ENCODE measurements around the gene RAPGEF5.

DNA sequence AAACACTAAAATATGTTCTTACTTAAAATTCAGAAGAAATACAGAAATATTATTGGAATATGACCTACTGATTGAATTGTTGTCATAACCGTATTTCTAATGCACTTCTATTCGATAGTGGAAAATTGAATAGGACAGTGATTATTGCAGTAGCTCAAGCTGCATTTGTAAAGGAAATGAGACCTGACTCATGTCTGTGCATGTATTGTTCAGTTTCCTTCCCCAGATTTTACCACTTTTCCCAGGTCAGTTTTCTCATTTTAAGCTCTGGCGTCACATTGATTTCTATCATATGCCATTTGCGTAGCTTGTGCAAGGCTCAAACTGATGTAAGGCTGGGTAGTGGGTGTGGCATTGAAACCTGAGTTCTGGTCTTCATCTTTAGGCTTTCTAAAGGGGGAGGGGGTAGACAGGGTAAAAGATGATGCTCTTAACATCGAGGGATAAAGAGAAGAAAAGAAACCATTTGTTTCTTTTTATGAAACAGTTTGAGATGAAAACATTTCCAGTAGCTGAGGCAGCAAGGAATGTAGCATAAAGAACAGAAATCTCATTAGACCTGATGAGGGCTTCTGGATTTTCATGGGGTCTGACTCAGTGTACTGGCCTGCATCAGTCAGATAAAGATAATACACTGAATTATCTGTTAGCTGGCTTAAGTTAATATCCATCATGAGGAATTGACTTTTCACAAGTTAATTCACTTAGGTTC is 182.2 kb upstream of the CDCA7L start:
- RRBS: no CpG with 5 or more reads among the region's 5 CpGs

- RRBS: no CpG with 5 or more reads among the region's 29 CpGs
Observed at GRCh38 chr7:22192995-22194205, 163.6 kb downstream of the RAPGEF5 start.

DNA sequence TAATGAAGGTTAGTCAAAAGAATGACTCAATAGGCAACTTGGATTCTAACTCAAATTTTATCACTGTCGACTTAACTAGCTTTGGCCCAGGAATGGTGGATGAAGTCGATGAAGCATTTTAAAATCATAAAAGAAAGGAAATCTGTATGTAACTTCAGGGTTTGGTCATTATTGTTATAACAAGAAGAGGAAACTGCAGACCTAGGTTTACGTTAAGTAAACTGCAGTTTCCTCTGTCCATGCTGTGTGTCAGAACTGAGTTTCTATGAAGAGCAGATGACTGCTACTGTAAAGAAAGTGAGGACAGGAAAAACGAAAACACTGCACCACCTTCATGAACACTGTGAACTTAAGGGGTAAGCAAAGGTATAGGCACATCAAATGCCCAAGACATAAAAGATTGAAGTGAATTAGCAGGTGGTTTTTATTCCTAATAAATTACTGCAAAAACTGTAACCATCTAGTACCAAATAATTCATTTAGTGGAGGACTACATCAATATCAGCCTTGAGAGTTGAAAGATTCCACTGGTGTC is 139.8 kb downstream of the RAPGEF5 start:
- RRBS: no CpG with 5 or more reads among the region's 4 CpGs

DNA sequence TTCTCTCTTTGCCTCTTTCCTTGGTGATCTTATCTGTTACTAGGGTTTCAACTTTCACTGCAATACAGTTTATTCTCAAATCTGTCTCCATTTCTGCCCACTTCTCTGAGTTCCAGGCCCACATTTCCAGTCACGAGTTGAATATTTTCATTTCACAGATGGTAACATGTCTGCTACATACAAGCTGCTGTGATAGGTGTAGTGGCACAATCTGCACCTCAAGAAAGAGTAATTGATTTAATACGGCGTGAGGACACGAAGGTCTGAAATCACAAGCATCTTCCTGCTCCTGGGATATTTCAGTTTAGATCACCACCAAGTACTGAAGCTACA is 120.8 kb downstream of the RAPGEF5 start:
- RRBS: no CpG with 5 or more reads among the region's 4 CpGs

- RRBS: 1% methylated on average over 46 of the region's 108 CpGs
Observed at GRCh38 chr7:22356763-22357702, at the start of gene RAPGEF5. Gene RAPGEF5 (minus strand): TSS chr7:22357154.

GRCh38 chr7:22364812-22365199 is 7.9 kb upstream of the RAPGEF5 start:
- RRBS: no CpG with 5 or more reads among the region's 4 CpGs

DNA sequence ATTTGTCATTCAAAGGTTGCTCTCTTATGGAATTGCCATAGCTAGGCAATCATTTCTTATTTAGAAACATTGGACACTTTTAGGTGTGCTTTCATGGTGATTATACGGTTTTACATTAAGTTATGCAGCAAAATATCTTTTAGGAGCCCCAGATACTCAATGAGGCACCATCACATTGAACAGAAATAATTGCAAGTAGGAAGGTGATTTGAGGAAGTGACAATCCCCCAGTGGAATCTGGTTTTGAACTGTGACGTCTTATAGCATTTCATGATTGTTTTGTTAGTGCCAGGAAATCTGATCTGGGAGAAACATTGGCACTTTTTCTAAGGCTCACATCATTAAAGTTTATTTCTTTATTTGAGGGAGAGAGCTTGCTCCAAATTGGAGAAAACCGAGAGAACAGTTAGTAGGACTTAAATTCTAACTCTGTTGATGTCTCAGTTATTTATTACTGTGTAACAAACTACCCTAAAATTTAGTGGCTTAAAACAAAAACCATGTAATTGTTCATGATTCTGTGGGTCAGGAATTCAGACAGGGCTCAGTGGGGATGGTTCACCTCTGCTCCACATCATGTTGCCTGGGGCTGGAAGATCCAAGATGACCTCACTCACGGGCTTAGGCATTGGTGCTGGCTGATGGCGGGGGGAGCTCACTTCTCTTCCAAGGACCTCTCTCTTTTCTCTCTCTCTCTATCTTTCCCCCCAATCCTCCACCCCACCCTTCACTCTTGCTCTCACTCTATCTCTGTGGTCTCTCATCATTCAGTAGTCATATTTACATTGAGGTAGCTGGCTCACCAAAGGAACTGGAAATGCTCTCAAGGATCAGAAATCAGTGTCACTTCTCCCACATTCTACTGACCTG is 78.2 kb upstream of the STEAP1B start:
- RRBS: no CpG with 5 or more reads among the region's 5 CpGs

DNA sequence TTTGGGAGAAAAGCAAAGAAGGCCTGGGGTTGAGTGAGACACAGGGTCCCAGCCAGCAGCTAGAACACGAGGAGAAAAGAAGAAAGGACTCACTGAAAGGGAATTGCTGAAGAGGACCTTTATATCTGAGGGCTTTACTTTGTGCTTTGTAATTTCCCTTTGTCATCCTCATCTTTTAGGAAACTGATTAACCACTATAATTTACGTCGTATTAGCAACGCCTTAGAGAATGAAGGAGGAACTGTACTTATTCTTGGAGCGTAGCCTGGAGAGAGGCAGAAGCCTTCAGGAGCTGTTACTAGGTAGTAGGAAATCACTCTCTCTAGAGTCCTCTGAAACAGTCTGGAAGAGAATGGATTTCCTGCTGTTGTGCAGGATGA is 101.0 kb upstream of the STEAP1B start:
- RRBS: no CpG with 5 or more reads among the region's 5 CpGs

DNA sequence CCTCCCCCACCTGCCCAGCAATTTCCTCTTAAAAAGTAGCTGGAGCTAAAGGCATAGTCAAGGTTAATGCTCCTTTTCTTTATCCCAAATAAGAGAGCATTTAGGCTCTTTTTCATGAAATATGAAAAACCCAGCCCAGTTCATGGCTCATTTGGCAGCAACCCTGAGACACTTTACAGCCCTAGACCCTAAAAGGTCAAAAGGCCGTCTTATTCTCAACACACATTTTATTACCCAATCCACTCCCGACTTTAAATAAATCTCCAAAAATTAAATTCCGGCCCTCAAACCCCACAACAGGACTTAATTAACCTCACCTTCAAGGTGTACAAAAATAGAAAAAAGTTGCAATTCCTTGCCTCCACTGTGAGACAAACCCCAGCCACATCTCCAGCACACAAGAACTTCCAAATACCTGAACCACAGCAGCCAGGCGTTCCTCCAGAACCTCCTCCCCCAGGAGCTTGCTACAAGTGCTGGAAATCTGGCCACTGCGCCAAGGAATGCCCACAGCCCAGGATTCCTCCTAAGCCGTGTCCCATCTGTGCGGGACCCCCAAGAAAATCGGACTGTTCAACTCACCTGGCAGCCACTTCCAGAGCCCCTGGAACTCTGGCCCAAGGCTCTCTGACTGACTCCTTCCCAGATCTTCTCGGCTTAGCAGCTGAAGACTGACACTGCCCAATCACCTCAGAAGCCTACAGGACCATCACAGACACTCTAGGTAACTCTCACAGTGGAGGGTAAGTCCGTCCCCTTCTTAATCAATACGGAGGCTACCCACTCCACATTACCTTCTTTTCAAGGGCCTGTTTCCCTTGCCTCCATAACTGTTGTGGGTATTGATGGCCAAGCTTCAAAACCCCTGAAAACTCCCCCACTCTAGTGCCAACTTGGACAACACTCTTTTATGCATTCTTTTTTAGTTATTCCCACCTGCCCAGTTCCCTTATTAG is 21.7 kb upstream of the IL6 start:
- RRBS: no CpG with 5 or more reads among the region's 11 CpGs

DNA sequence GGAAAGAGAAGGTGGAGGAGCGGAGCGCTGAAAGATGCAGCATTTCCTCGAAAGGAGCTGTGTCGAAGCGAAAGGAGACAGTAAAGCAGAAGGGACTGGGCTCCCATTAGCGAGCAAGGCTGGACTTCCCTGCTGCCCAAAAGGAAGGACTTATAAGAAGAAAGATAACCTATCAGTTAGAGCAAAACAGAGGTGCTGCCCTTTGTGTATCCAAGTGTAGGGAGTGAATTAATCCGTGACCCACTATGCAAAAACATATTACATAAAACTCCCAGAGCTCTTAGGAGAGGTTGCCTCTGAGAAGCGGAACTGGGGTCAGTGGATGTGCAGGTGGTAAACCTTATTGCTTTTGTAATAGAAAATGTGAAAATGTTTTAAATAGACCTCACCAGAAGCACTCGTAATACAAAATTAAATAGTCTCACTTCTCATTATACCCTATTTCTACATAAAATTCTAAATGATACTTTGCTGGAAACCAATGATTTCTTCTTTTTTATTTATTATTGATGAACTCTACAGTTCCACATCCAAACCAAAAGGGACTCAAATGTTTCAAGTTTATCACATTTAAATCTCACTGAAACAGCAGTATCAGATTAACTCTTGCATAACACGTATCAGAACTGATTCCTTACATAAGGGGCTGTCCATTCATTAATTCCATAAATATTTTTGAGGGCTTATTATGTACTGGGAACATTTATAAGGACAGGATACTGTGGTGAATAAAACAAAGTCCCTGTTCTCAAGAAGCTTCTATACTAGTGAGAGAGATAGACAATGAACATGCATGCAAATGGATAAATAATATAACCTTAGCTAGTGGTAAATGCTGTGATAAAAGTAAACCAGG is 17.0 kb upstream of the IL6 start:
- RRBS: no CpG with 5 or more reads among the region's 10 CpGs

DNA sequence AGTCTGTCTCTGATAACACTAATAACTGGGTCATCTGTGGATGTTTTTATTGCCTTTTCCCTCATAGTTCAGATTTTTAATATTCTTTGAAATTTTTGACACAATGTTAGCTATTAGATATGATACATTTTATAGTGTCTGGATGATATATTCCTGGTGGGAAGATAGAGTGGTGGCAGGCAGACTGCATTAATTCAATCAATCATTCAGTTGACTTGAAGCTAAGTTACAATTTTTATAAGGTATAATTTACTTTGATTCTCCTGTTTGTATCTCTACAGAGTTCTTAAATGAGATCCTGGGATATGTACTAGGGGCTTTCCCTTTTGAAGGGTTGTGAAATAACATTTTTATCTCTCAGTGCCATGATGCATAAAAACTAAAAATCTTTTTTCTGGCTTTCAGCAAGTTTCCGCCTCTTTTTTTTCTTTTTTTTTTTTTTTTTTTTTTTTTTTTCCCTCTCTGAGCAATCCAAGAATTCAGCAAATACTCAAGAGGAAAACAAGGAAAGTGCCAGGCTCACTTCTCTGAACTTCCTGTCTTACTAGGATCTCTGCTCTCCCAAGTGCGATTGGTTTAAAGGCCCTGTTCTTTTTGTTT is 80.1 kb downstream of the HYCC1 start:
- RRBS: no CpG with 5 or more reads among the region's 2 CpGs

DNA sequence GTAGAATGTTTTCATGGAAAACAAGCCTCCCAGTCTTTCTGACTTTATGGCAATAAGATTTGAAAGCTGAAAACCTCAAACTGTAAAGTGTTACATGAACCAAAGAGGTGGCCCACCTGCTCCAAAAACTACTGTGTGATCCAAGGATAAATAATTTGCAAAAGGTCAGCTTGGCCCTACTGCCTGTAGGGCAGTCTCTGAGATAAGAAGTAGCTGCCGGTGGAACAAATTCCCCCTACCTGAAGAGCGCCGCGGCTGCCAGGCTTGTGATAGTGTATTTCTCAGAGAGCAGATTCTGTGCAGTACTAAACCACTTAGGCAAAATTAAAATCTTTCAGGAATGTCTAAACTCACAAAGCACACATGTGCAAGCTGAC is 1.2 kb downstream of the HYCC1 start:
- RRBS: no CpG with 5 or more reads among the region's 4 CpGs

DNA sequence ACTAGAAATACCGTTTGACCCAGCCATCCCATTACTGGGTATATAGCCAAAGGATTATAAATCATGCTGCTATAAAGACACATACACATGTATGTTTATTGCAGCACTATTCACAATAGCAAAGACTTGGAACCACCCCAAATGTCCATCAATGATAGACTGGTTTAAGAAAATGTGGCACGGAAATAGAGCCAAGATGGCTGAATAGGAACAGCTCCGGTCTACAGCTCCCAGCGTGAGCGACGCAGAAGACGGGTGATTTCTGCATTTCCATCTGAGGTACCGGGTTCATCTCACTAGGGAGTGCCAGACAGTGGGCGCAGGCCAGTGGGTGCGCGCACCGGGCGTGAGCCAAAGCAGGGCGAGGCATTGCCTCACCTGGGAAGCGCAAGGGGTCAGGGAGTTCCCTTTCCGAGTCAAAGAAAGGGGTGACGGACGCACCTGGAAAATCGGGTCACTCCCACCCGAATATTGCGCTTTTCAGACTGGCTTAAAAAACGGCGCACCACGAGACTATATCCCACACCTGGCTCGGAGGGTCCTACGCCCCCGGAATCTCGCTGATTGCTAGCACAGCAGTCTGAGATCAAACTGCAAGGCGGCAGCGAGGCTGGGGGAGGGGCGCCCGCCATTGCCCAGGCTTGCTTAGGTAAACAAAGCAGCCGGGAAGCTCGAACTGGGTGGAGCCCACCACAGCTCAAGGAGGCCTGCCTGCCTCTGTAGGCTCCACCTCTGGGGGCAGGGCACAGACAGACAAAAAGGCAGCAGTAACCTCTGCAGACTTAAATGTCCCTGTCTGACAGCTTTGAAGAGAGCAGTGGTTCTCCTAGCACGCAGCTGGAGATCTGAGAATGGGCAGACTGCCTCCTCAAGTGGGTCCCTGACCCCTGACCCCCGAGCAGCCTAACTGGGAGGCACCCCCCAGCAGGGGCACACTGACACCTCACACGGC is 21.9 kb upstream of the HYCC1 start:
- RRBS: no CpG with 5 or more reads among the region's 37 CpGs

- RRBS: no CpG with 5 or more reads among the region's 4 CpGs
Observed at GRCh38 chr7:23462658-23463615, 7.4 kb downstream of the IGF2BP3 start.

DNA sequence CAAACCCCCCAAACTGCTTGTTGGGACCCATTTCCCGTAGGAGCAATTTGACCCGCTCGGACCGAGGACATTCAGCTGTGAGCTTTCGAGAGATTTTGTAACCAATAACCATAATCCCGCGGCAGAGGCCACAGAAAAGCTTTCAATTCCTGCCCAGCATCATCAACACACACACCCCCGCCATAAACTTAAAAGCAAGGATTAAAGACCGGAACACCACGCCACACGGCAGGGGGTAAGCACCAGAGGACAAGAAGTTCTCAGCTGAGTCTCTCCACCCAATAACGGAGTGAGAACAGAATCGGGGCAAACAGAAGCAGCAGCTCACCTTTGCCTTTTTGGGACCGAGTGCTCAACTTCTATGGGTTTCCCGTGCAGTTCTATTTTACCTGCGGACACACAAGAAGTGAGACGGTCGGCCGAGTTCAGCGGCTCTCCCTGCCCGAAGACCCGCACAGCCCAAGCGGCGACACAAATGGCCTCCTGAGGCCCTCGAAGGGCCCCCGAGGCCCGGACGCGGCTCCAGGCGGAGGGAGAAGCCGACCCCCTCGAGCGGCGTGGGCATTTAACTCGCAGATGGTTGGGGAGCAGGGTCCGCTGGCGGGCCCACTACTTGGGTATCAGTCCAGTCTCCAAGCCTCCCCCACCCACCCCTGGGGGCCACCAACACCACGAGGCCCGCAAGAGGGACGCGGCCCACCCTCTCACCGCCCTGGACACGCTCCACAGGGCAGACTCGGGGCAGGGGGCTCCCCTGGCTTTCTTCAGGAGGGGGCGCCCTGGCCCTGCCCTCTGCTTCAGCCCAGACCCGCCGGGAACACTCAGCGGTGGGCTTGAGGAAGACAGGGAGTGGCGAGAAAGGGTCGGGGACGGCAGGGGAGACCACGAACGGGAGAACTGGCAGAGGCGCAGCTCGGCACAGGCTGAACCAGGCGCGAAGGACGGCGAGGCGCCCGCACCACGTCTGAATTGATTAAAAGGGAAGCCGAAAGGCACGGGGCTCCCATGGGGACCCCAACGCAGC is 1.8 kb downstream of the IGF2BP3 start:
- RRBS: no CpG with 5 or more reads among the region's 65 CpGs

DNA sequence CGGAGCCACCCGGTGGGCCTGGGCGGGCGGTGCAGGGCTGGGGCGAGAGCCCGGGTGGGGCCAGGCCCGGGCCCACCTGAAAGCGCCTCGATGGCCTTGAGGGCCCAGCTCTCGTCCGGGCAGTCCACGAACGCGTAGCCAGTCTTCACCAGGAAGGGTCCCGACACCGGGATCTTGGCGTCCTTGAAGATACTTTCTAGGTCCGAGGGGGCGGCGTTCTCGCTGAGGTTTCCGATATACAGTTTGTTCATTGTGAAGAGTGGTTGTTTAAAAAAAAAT is 492 bp downstream of the IGF2BP3 start:
- RRBS: 5% methylated on average over 15 of the region's 22 CpGs

DNA sequence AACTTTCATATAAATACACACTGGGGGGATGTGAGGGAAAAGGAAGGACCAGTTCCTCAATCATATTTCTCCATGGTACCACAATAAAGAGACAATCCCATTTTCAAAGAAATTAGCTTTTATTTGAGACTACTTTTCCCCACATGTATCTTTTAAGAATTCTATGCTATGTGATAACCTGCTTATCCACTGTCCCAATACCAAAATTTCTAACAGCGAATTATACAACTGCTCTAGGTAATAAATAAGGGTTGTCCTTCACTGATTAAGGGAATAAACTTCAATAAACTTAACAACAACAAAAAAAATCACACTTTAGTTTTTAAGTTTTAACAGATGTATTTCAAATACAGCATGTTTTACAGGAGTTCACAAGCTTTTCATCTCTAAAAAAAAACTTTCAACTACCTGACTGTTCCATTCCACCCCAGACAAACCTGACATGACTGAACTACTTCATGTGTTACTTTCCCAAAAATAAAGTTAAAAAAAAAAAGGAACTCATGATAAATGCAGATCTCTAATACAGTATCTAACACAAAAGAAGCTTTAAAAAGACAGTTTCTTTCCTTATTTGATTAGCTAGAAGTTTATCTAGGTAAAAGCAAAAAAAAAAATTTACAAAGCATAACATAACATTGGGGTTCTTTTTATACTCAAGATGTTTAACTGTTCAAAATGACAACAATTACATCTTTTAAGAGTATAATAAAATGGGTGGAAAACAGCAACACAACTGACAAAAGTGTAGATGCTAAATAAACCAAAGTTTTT is 26.9 kb downstream of the TRA2A start:
- RRBS: no CpG with 5 or more reads among the region's 1 CpG

- RRBS: 56% methylated on average over 6 of the region's 13 CpGs
Observed at GRCh38 chr7:23532315-23532591, 472 bp upstream of the TRA2A start.

GRCh38 chr7:24755916-24756577 is 1.2 kb downstream of the GSDME start:
- RRBS: no CpG with 5 or more reads among the region's 11 CpGs

- RRBS: no CpG with 5 or more reads among the region's 4 CpGs
Observed at GRCh38 chr7:24820615-24821289, 63.5 kb upstream of the GSDME start.